Diencephalon (tissue), 2 donors: ENCODE data around the genes GPR153 and NOL9.

- RAMPAGE, long total RNA, result no peak
These were observed 1.2 kb downstream of the ICMT start for GRCh38 chr1:6234307-6235210.

- RAMPAGE, long total RNA, result no peak
These were observed 5.1 kb downstream of the HES3 start for GRCh38 chr1:6248834-6249785.

- RAMPAGE, long total RNA, result no peak
These were observed at the start of gene GPR153 for GRCh38 chr1:6260962-6262110. Gene GPR153, minus strand, starts transcription at chr1:6261098.

- RAMPAGE, long total RNA, result no peak
These were observed 10.7 kb upstream of the GPR153 start for GRCh38 chr1:6271525-6272110.

- RAMPAGE, long total RNA, result no peak
These were observed 20.2 kb upstream of the GPR153 start for GRCh38 chr1:6281103-6281593.

- RAMPAGE, long total RNA, result no peak
These were observed 43.2 kb downstream of the ACOT7 start for GRCh38 chr1:6350356-6350769.

DNA sequence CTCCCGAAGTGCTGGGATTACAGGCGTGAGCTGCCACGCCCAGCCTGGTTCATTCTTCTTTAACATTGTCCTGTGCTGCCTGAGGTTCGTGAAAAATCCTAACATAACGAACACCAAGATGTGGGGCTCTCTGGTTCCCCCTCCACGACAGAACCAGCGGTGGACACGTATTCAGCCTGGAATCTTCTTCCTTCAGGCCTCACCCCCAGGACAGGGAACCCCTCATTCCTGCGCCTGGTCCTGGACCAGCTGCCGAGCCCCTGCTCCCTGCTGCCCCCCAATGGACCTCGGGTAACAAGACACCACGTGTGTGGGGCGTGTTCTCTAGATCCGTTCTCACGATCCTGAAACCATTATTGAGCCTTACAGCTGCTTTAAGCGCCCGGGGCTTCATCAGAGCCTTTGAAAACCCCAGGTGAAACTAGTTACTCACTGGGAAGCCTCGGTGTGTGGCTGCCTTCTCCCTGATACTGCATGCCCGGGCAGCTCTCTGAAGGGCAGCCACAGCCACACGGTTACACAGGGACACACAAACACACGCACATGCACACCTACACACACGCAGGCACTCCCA is 5.4 kb downstream of the HES2 start:
- RAMPAGE, long total RNA, result no peak

DNA sequence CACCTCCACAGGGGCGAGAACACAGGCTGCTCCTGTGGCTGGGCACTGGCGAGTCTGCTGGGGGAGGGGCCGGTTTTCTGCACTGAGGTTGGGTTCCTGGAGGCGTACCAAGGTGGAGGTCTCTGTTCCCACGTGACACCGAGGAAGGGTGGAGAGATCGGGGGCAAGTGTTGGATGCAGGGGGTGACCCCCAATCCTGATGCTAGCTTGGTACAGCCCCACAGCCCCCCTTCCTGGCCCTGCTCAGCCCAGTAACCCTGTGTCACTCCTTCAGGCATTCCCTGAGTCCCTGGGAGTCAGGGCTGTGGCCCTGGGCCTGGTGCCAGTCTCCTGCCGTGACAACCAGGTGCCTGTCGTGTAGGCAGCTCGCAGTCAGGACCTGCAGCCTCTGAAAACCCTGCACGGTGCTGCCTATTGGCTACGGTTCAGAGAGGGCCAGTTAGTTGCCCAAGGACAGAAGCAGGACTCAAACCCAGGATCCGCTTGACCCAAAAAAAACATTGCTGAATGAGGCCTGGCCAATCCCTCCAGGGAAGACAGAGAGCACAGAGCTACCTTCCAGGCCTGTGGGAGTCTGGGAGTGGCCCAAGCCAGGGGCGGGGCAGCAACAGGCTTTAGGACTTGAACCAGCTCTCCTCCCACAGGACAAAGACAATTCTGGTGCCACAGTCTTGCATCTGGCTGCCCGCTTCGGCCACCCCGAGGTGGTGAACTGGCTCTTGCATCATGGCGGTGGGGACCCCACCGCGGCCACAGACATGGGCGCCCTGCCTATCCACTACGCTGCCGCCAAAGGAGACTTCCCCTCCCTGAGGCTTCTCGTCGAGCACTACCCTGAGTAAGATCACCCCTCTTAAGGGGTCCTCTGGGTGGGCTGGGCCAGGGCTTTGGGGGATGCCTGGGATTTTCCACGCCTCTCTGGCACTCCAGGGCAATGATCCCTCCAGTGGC is 3.3 kb downstream of the ESPN start:
- RAMPAGE, long total RNA, result no peak

GRCh38 chr1:6464202-6465016 is 1.6 kb downstream of the TNFRSF25 start:
- RAMPAGE, long total RNA, result no peak

GRCh38 chr1:6467650-6468478 is 1.9 kb upstream of the TNFRSF25 start:
- RAMPAGE, long total RNA, result no peak

- RAMPAGE, long total RNA, result no peak
These were observed at the start of gene NOL9 for GRCh38 chr1:6554093-6555008. Gene NOL9, minus strand, starts transcription at chr1:6554513.

GRCh38 chr1:6580334-6581372 is 859 bp downstream of the ZBTB48 start:
- RAMPAGE, long total RNA, result no peak

- RAMPAGE, long total RNA, result no peak
These were observed 1.3 kb downstream of the PHF13 start for GRCh38 chr1:6614583-6615423.

GRCh38 chr1:6667170-6667769 is 34.3 kb downstream of the DNAJC11 start:
- RAMPAGE, long total RNA, result no peak

GRCh38 chr1:6811491-6812013 is 26.3 kb downstream of the CAMTA1 start:
- RAMPAGE, long total RNA, result no peak

- RAMPAGE, long total RNA, result no peak
These were observed 173.1 kb downstream of the CAMTA1 start for GRCh38 chr1:6958174-6958949.

DNA sequence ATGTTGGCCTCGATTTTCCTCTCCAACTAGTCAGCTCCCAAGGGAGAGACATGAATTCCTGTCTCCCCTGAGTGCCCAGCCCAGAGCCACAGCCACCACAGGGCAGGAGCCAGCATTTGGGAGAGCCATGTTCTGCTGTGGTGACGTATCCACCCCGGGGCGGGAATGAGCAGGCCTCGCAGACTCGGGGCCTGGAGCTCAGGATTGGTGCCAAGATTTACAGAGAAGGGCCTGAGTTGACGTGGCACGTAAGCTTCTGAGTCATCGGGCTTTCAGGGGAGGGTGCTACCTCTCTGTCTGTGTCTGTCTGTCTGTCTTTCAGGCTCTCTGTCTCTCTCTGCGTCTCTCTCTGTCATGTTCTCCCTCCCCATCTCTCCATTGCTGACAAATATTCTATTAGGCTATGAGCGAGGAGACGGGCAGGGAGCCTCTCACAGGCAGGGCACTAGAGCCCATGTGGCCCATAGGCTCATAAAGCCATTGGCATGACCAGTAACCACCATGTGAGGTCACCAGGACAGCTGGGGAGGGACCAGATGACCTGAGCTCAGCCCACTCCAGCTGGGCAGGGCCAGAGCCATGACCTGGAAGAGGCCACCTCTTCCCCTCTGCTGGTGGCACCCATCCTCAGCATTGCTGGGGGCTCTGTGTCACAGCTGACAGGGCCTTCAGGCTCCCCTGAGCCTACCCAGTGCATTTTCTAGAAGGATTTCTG is 300.1 kb upstream of the VAMP3 start:
- RAMPAGE, long total RNA, result no peak

- RAMPAGE, long total RNA, result no peak
These were observed 196.9 kb upstream of the VAMP3 start for GRCh38 chr1:7573978-7574845.

DNA sequence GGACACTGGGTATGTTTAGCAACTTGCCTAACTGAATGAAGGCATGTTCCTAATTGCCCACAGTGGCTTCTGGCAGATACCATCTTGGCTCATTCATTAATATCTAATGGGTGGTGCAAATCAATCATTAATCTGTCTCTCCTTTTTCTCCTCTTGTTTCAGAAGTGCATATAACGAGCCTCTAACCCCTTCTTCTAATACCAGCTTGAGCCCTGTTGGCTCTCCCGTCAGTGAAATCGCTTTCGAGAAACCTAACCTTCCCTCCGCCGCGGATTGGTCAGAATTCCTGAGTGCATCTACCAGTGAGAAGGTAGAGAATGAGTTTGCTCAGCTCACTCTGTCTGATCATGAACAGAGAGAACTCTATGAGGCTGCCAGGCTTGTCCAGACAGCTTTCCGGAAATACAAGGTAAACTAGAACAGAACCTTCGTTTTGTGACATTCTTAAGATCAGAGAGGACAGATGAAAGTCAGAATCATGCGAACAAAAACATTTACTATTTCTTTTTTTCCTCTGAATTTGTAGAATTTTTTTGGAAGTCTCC is 25.3 kb upstream of the VAMP3 start:
- RAMPAGE, long total RNA, result no peak

DNA sequence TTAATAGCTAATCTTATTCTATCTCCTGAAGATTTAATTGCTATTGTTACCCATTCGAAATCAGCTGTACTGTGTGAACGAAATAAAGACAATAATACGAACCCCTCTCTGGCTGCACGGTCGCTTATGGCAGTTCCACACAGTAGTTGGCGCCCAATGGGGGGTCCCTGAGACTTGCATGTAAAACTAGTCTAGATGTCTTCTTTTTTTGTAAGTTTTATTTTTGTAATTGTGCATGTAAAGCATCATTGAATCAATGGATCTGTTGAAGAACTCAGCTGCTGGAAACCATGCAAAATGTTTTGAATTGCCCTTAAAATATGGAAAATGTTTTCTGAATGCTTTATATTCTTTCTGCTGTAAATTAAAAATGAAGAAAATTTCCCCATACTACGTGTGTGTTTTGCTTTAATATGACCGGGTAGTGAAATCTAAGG is 1.8 kb upstream of the VAMP3 start:
- RAMPAGE, long total RNA, result no peak